ENCODE measurements around a stretch of chr18.

- PRO-cap, 3 experiments, result peak in 2 of 3 experiments; most common minus-strand start chr18:48950707 (in 1)
- RAMPAGE, long total RNA, 2 experiments, result no peak in any of the 2 experiments
- RRBS, result 1% methylated on average over 9 of the region's 18 CpGs
Observed at GRCh38 chr18:48950654-48950758, 259 bp downstream of the SMAD7 start.

GRCh38 chr18:49031458-49032194 is 80.9 kb upstream of the SMAD7 start:
- PRO-cap, 3 experiments, result no peak in any of the 3 experiments
- RAMPAGE, long total RNA, 2 experiments, result no peak in any of the 2 experiments
- RRBS, result no CpG with 5 or more reads among the region's 19 CpGs

GRCh38 chr18:49040849-49041288 is 90.1 kb upstream of the SMAD7 start:
- PRO-cap, 3 experiments, result no peak in any of the 3 experiments
- RAMPAGE, long total RNA, 2 experiments, result no peak in any of the 2 experiments
- RRBS, result no CpG with 5 or more reads among the region's 2 CpGs

GRCh38 chr18:49459286-49459968 is 1.0 kb downstream of the DYM start:
- PRO-cap, 3 experiments, result no peak in any of the 3 experiments
- RAMPAGE, long total RNA, 2 experiments, result no peak in any of the 2 experiments
- RRBS, result no CpG with 5 or more reads among the region's 11 CpGs

GRCh38 chr18:49486580-49486904 is 492 bp downstream of the C18orf32 start:
- PRO-cap, 3 experiments, result no peak in any of the 3 experiments
- RAMPAGE, long total RNA, 2 experiments, result no peak in any of the 2 experiments
- RRBS, result no CpG with 5 or more reads among the region's 10 CpGs

GRCh38 chr18:49562474-49562973 is 667 bp downstream of the LIPG start:
- PRO-cap, 3 experiments, result no peak in any of the 3 experiments
- RAMPAGE, long total RNA, 2 experiments, result no peak in any of the 2 experiments
- RRBS, result no CpG with 5 or more reads among the region's 11 CpGs

GRCh38 chr18:49638243-49638952 is 76.5 kb downstream of the LIPG start:
- PRO-cap, 3 experiments, result no peak in any of the 3 experiments
- RAMPAGE, long total RNA, 2 experiments, result no peak in any of the 2 experiments
- RRBS, result no CpG with 5 or more reads among the region's 4 CpGs

DNA sequence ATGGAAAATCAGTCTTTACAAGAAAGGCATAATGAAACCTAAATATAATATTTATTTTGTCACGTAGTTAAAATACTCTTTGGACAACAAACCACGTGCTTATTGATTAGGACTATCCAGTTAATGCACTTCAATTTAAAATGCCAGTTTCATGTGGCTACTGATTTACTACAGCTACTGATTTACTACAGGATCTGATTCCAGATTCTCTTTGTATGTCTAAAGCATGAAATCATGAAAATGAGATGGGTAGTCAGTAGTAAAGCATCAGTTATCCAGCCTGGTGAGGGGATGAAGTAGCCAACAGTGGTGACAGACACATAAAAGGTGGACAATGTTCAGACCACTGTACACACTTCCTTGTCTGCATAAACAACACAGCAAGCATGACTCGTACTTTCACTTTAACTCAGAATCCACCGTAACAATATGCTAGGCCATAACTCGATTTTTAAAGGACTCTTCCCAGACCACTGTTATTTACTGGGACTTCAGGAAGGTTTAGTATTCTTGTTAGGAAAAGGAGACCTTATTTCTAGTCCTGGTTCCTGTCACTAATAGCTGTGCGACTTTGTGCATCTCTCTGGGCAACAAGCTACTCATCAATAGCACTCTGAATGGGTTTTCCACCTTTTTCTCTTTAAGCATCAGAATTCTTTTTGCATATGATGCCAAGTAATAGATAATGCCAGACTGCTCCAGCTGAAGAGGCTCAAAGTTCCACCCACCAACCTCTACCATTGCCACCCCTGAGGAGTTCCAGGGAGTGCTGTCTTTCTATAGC is 24.8 kb downstream of the ACAA2 start:
- PRO-cap, 3 experiments, result no peak in any of the 3 experiments
- RAMPAGE, long total RNA, 2 experiments, result no peak in any of the 2 experiments
- RRBS, result no CpG with 5 or more reads among the region's 6 CpGs

DNA sequence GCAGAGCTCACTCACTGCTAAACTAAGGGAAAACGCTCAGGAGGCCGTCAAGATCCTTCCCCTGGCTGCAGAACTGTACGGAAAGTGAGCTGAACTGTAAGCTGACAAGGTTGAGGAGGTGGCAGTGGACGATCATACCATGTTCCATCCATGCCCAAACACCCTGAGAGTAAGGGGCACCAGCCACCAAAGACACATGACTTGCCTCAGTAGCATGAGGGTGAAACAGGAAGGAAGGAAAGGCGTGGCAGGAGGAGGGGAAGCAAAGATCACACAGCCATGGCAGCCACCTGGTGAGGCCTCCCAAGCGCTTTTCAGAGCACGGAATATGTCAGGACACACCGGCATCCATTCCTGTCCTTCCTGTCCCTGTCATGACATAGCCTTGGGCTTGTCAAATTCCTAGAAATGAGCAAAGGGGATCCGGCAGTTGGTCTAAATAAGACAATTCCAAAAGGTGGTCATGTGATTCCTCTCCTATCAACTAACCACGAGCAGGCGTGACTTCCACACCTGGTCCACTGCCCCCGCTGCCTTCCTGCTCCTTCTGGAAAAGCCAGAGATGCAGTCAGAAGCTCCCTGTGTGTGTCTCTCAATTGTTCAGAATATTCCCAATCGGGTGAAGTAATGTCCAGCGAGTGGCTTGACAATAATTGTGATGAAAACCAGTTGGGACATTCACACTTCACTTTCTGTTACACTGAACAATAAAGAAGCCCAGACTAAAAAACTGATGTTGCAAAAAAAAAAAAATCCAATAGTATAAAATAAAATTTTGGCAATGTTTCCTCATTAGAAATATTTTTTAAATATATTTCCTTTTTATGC is 118.5 kb downstream of the MYO5B start:
- PRO-cap, 3 experiments, result no peak in any of the 3 experiments
- RAMPAGE, long total RNA, 2 experiments, result no peak in any of the 2 experiments
- RRBS, result 88% methylated on average over 2 of the region's 14 CpGs

- PRO-cap, 3 experiments, result no peak in any of the 3 experiments
- RAMPAGE, long total RNA, 2 experiments, result no peak in any of the 2 experiments
- RRBS, result no CpG with 5 or more reads among the region's 3 CpGs
Observed at GRCh38 chr18:50157472-50158059, 37.4 kb downstream of the MYO5B start.

- PRO-cap, 3 experiments, result no peak in any of the 3 experiments
- RAMPAGE, long total RNA, 2 experiments, result no peak in any of the 2 experiments
- RRBS, result 93% methylated on average over 3 of the region's 49 CpGs
Observed at GRCh38 chr18:50282339-50283373, 1.3 kb upstream of the MBD1 start.

- PRO-cap, 3 experiments, result peak in 3 of 3 experiments; most common plus-strand start chr18:50307884 (in 2); most common minus-strand start chr18:50307830 (in 2)
- RAMPAGE, long total RNA, 2 experiments, result start-site peak on the minus strand in 1 of 2 experiments, at chr18:50307802-50307824 at its widest, 45 reads per replicate
- RRBS, result no CpG with 5 or more reads among the region's 25 CpGs
Observed at GRCh38 chr18:50307506-50308085, 20.1 kb upstream of the CXXC1 start.

- PRO-cap, 3 experiments, result no peak in any of the 3 experiments
- RAMPAGE, long total RNA, 2 experiments, result no peak in any of the 2 experiments
- RRBS, result no CpG with 5 or more reads among the region's 1 CpG
Observed at GRCh38 chr18:50313231-50313823, 25.8 kb upstream of the CXXC1 start.

GRCh38 chr18:50614711-50615500 is 55.0 kb downstream of the MAPK4 start:
- PRO-cap, 3 experiments, result peak in 2 of 3 experiments; most common plus-strand start chr18:50614964 (in 1); most common minus-strand start chr18:50614908 (in 2)
- RAMPAGE, long total RNA, 2 experiments, result no peak in any of the 2 experiments
- RRBS, result no CpG with 5 or more reads among the region's 7 CpGs

GRCh38 chr18:50775204-50775726 is 44.6 kb downstream of the MRO start:
- PRO-cap, 3 experiments, result peak in 2 of 3 experiments; most common plus-strand start chr18:50775438 (in 1); most common minus-strand start chr18:50775355 (in 2)
- RAMPAGE, long total RNA, 2 experiments, result start-site peak on the minus strand in 2 of 2 experiments, at chr18:50775339-50775390 at its widest, 16 reads per replicate
- RRBS, result no CpG with 5 or more reads among the region's 13 CpGs

GRCh38 chr18:50797067-50798141 is 22.4 kb downstream of the MRO start:
- PRO-cap, 3 experiments, result no peak in any of the 3 experiments
- RAMPAGE, long total RNA, 2 experiments, result no peak in any of the 2 experiments
- RRBS, result no CpG with 5 or more reads among the region's 18 CpGs

- PRO-cap, 3 experiments, result peak in 3 of 3 experiments; most common plus-strand start chr18:50825597 (in 3); most common minus-strand start chr18:50825367 (in 3)
- RAMPAGE, long total RNA, 2 experiments, result start-site peak on the minus strand in 2 of 2 experiments, at chr18:50825352-50825390 at its widest, 245 to 247 reads per replicate
- RRBS, result no CpG with 5 or more reads among the region's 5 CpGs
Observed at GRCh38 chr18:50825117-50825883, 5.5 kb upstream of the MRO start.

DNA sequence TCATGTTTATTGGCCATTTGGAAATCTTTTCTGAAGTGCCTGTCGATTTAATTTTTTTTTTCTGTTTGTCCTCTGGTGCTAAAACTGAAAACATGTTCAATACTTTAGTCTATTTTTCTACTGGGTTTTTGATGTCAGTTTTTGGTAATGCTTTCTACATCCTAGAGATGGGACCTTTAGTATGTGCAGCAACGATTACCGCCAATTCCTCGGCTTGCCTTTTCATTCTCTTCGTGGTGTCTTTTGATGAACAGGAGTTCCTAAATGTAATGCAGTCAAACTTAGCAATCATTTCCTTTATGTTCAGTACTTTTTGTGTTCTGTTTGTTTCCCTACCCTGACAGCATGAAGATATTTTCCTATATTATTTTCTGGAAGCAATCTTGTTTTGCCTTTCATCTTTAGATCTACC is 55.9 kb downstream of the MEX3C start:
- PRO-cap, 3 experiments, result peak in 3 of 3 experiments; most common minus-strand start position 223 of the sequence (in 3)
- RAMPAGE, long total RNA, 2 experiments, result no peak in any of the 2 experiments
- RRBS, result no CpG with 5 or more reads among the region's 5 CpGs

- PRO-cap, 3 experiments, result no peak in any of the 3 experiments
- RAMPAGE, long total RNA, 2 experiments, result no peak in any of the 2 experiments
- RRBS, result no CpG with 5 or more reads among the region's 1 CpG
Observed at GRCh38 chr18:51211738-51212204, 14.3 kb upstream of the MEX3C start.

GRCh38 chr18:54164475-54164851 is 60.0 kb downstream of the MBD2 start:
- PRO-cap, 3 experiments, result no peak in any of the 3 experiments
- RAMPAGE, long total RNA, 2 experiments, result no peak in any of the 2 experiments
- RRBS, result no CpG with 5 or more reads among the region's 3 CpGs